ENCODE data around the gene MEOX2.

- RRBS, result no CpG with 5 or more reads among the region's 1 CpG
Observed at GRCh38 chr7:15464098-15464310, 97.8 kb downstream of the AGMO start.

- RRBS, result 3% methylated on average over 6 of the region's 32 CpGs
Observed at GRCh38 chr7:15686384-15687080, at the start of gene MEOX2. MEOX2 (minus strand) TSS chr7:15686683.

- RRBS, result no CpG with 5 or more reads among the region's 2 CpGs
Observed at GRCh38 chr7:15780281-15780844, 93.9 kb upstream of the MEOX2 start.

DNA sequence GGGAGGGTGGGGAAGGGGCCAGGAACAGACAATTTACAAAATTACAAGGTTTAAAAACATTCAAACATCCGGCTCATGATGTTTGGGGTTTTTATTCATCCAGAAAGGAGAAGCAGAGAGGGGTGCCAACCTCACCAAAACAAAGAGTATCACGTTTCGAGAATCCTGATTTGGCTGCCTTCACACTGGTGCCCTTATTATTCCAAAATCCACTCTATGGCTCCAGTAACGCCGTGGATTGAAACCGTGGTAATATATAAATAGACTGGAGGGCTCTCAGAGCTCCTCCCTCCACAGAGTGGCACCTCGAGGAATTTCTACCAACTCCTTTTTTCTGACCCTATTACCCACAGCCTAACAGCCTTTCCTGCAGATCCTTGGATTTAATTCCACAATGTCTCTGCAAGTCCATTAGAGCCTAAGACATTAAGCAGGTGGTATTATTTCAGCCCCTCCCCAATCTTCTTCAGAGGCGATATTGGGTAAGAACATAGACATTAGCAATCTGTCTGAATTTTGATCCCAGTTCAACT is 353.6 kb downstream of the CRPPA start:
- RRBS, result no CpG with 5 or more reads among the region's 8 CpGs

GRCh38 chr7:16311059-16311486 is 110.3 kb downstream of the CRPPA start:
- RRBS, result no CpG with 5 or more reads among the region's 6 CpGs

DNA sequence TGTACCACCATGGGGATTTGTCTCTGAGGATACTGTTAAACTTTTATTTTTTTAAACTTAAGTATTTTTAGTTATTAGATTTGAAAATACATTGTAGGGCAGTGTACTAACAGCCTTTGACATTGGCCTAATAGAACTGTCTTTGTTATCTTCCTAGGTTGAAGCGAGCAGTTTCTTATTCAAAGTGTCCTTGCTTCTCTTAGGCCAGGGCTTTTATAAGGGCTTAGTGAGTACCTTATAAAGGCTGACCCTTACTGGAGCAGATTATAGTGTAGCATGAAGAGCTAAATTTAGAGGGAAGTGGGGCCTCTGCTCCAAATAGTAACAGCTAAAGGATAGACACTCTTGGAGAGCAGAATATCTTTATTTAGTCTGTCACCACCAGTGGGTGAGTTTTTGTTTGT is 15.9 kb downstream of the BZW2 start:
- RRBS, result no CpG with 5 or more reads among the region's 1 CpG

DNA sequence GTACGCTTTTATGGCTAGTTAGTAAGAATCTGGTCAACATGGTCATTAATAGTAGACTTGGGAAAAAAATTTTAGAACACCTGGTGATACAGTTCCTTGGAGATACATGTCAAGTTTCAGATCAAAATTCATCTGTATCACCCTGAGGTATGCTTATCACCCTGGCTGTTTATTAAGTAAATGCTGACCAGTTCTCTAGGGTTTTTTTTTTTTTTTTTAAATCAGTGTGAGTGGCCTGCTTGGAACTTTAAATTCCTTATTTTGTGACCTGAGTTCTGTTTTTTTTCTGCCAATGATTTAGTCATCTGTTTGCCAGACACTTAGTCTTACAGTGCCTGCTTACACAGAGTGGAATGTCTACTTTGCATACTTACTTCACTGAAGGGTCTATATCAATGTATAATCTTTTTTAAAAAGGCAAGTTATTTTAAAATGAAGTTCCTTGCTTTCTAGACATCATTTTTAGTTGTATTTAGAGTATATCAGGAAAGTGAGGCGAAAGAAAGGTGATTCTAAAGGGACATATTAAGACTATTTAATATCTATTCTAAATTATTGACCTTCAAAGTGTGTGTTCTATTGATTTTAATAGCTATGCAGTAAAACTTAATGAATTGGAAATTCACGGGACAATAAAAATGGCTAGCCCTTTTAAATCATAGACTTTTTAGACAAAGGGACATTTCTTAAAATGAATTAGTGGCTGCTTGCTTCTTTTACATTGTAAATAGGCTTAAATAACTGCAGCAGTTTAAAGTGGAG is 2.0 kb downstream of the TSPAN13 start:
- RRBS, result no CpG with 5 or more reads among the region's 3 CpGs

GRCh38 chr7:17033255-17033594 is 151.4 kb upstream of the AGR3 start:
- RRBS, result no CpG with 5 or more reads among the region's 4 CpGs

- RRBS, result no CpG with 5 or more reads among the region's 2 CpGs
Observed at GRCh38 chr7:17125017-17125428, 173.4 kb upstream of the AHR start.

DNA sequence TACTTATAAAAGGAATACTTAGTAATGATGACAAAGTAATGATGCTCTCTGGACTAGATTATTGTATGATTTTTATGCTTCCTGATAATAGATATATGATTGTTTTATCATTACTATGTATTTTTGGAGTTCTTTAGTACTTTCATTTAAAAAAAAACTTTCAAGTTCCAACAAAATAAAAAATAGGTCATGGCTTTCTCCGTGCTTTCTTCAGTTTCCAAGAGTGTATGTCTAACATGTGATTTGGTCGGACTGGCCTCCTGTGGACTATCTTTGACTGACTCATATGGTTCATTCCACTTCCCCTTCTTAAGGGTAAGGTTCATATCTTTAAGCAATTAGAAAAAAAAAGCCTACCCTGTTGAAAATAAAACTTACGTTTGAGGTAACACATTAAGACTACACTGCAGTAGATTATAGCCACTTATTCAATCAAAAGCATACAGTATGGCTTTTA is 112.8 kb upstream of the AHR start:
- RRBS, result no CpG with 5 or more reads among the region's 3 CpGs

GRCh38 chr7:17297091-17297437 is 1.4 kb upstream of the AHR start:
- RRBS, result no CpG with 5 or more reads among the region's 1 CpG

DNA sequence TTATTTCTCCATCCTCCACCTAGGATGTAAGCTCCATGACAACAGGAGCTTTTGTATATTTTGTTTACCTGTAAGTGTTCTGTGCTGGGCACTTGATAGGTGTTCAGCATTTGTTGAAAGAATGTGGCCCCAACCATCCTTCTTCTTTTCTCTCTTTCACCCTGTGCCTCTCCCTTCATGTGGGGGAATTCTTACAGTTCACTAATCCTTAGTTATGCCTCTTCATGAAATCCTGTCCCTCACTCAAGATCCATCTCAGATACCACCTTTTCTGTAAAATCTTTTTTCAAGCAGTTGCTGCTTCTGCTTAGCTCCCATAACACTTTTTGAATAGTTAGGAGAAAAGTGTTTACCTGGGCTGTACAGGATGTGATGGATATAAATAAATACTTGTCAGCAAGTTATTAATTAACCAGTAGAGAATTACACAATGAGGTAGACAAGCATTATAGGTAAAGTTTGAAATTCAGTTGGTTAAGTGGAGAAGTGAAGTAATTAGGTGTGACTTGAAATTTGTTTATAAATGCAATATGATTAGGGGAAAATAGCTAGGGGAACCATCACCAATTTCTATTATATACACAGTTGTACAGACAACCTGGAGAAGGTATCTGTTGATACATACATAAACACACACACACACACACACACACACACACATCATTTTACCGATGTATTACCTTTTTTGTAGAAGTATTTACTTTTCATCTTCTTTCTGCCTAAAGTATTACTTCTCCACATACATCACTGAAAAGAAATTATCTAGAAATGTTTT is 9.8 kb downstream of the AHR start:
- RRBS, result no CpG with 5 or more reads among the region's 1 CpG

GRCh38 chr7:17861887-17862299 is 78.4 kb downstream of the SNX13 start:
- RRBS, result no CpG with 5 or more reads among the region's 1 CpG

GRCh38 chr7:17940914-17941200 is 563 bp upstream of the SNX13 start:
- RRBS, result no CpG with 5 or more reads among the region's 10 CpGs

DNA sequence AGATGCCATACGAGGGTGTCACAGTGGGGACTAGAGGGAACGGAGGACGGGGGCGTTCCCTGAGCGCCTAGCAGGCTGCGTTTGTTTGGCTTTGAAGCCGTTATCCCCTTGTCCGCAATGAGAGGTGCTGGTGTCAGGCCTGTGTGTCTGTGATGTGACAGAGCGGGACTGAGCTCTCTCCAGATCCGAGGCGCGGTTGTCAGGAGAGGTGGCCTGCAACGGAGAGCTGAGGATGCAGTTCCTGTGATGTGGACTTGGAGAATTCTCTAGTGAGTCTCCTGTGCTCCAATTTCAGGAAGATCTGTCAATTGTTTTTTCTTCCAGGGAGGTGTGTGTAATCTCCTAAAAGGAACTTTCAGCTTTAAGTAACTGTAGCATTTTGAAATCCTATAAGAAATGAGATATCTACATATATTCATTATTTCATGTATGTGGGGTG is 60.1 kb upstream of the PRPS1L1 start:
- RRBS, result no CpG with 5 or more reads among the region's 13 CpGs

DNA sequence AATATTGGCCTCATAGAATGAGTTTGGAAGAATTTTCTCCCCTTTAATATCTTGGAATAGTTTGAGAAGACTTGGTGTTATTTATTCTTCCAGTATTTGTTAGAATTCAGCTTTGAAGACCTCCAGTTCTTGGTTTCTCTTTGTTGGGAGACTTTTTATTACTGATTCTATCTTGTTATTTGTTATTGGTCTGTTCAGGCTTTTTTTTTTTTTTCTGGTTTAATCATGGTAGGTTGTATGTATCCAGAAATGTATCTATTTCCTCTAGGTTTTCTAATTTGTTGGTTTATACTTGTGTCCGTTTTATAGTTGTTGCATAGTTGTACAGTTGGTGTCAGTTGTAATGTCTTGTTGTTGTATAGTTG is 206.5 kb downstream of the TWIST1 start:
- RRBS, result no CpG with 5 or more reads among the region's 1 CpG

GRCh38 chr7:20122961-20123309 is 94.2 kb downstream of the MACC1 start:
- RRBS, result no CpG with 5 or more reads among the region's 8 CpGs

- RRBS, result no CpG with 5 or more reads among the region's 4 CpGs
Observed at GRCh38 chr7:20201315-20201946, 15.8 kb downstream of the MACC1 start.

GRCh38 chr7:20205593-20206181 is 11.5 kb downstream of the MACC1 start:
- RRBS, result no CpG with 5 or more reads among the region's 4 CpGs

GRCh38 chr7:20308013-20308421 is 22.7 kb upstream of the ITGB8 start:
- RRBS, result no CpG with 5 or more reads among the region's 7 CpGs

All from non-pigmented ciliary epithelial cell (primary cell).